ENCODE measurements around a stretch of chr10.

- CAGE, long polyA plus RNA: no peak
- RRBS: 7% methylated on average over 21 of the region's 60 CpGs
Measured at GRCh38 chr10:26438502-26439456, 638 bp downstream of the APBB1IP start.

DNA sequence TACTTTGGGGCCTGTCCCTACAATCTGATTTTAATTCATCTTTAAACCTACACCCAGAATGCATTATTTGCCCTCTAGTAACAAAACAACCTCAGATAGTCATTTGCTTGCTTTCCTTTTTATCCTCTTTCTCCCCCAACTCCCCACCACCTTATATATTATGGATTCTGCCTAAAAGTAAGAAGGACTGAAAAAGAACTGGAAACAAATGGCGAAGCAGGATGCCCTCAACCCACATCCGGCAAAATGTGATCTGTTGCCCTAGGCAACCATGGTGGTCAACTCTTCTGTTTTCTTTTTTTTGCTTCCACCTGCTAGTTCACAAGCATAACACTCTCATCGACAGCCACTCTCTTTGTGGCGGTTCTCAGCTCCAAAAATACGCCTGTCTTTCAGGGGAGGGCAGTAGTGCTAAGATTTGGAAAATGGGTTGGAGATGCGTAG, 10.5 kb downstream of the APBB1IP start:
- CAGE, long polyA plus RNA: no peak
- RRBS: no CpG with 5 or more reads among the region's 6 CpGs

DNA sequence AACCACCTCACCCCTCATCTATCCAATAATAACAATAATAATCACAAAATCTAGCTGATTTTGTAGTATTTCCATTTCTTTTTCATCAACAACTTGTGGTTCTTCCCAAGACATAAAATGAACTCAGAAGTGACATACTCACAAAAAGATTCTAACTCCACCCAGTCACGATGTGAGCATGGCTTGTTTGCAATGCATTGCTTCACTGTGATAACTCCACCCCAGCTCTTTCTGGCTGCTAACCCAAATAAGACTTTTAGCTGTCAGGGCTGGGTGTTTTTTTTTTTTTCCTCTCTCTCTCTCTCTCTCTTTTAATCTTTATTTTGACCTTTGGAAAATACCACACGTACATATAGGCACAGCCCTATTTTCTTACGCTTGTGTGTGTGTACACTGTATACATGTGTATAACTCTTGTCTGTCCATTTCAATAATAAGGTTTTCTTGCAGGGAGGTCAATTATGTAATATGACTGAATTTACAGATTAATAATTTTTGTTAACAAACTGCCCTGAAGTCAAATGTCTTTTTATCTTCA, 48.9 kb downstream of the APBB1IP start:
- CAGE, long polyA plus RNA: no peak
- RRBS: no CpG with 5 or more reads among the region's 3 CpGs

GRCh38 chr10:26696597-26697056, 874 bp upstream of the PDSS1 start:
- CAGE, long polyA plus RNA: no peak
- RRBS: 0% methylated on average over 1 of the region's 8 CpGs

- CAGE, long polyA plus RNA: no peak
- RRBS: no CpG with 5 or more reads among the region's 28 CpGs
Measured at GRCh38 chr10:26931197-26931741, 70.5 kb upstream of the ABI1 start.

DNA sequence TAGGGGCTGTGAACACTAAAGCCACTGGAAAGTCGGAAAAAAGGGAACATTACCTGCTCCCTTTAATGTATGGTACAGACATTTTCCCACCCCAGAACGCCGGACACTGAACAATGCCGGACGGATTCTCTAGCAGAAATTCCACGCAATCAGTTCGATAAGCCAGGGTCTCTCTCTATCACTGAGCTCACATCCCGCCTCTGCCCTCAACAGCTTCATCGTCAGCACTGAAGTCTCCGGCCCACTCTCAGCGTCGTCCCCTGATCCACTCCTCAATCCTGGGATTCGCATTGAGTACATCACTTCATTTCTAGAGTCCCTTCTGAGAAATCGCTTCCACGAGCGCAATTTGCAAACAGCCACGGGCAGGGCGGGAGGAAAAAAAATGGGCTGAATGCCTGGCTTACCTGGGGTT, 406 bp downstream of the YME1L1 start:
- CAGE, long polyA plus RNA: no peak
- RRBS: no CpG with 5 or more reads among the region's 18 CpGs

DNA sequence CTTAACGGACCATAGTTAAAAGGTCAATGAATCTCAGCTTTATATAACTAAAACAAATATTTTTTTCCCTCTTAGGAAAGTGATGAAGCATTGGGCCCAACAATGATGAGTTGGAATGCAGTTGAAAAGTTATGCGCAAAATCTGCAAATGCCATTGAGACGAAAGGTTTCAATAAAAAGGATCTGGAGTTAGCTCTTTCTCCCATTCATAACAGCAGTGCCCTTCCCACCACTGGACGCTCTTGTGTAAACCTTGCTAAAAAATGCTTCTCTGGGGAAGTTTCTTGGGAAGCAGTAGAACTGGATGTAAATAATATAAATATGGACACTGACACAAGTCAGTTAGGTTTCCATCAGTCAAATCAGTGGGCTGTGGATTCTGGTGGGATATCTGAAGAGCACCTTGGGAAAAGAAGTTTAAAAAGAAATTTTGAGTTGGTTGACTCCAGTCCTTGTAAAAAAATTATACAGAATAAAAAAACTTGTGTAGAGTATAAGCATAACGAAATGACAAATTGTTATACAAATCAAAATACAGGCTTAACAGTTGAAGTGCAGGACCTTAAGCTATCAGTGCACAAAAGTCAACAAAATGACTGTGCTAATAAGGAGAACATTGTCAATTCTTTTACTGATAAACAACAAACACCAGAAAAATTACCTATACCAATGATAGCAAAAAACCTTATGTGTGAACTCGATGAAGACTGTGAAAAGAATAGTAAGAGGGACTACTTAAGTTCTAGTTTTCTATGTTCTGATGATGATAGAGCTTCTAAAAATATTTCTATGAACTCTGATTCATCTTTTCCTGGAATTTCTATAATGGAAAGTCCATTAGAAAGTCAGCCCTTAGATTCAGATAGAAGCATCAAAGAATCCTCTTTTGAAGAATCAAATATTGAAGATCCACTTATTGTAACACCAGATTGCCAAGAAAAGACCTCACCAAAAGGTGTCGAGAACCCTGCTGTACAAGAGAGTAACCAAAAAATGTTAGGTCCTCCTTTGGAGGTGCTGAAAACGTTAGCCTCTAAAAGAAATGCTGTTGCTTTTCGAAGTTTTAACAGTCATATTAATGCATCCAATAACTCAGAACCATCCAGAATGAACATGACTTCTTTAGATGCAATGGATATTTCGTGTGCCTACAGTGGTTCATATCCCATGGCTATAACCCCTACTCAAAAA, 15.1 kb downstream of the MASTL start:
- CAGE, long polyA plus RNA: no peak
- RRBS: no CpG with 5 or more reads among the region's 10 CpGs

DNA sequence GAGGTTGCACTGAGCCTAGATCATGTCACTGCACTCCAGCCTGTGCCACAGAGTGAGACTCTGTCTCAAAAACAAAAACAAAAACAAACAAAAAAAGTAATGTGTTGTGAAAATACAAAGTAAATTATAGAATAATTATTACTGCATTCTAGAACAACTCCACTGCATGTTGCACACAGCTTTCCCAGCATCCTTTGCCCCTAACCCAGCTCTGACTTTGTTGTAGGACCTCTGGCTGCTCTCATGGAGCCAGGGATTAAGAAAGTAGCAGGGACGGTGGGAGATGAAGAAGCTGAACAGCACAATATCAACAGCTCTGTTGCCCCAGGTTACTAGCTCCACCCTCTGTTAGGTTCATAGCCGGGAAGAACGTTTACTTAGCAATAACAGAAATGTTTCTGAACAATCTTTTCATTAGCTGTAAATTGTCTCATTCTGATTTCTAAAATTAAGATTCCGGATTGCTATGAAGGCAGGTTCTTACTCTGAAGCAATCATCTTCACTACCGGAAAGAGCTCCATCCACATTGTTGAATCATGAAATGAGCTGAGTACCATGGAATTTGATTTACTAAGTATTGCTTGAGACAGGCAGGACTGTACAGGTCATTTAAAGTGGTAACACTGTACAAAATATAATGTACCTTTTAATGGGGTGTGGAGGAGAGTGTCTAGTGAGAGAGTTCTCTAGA, 21.1 kb upstream of the RAB18 start:
- CAGE, long polyA plus RNA: no peak
- RRBS: 0% methylated on average over 3 of the region's 5 CpGs

- CAGE, long polyA plus RNA: no peak
- RRBS: no CpG with 5 or more reads among the region's 2 CpGs
Measured at GRCh38 chr10:27524712-27525289, 20.7 kb downstream of the RAB18 start.

GRCh38 chr10:27741983-27742715, 3.5 kb downstream of the MKX start:
- CAGE, long polyA plus RNA: no peak
- RRBS: 6% methylated on average over 24 of the region's 56 CpGs

DNA sequence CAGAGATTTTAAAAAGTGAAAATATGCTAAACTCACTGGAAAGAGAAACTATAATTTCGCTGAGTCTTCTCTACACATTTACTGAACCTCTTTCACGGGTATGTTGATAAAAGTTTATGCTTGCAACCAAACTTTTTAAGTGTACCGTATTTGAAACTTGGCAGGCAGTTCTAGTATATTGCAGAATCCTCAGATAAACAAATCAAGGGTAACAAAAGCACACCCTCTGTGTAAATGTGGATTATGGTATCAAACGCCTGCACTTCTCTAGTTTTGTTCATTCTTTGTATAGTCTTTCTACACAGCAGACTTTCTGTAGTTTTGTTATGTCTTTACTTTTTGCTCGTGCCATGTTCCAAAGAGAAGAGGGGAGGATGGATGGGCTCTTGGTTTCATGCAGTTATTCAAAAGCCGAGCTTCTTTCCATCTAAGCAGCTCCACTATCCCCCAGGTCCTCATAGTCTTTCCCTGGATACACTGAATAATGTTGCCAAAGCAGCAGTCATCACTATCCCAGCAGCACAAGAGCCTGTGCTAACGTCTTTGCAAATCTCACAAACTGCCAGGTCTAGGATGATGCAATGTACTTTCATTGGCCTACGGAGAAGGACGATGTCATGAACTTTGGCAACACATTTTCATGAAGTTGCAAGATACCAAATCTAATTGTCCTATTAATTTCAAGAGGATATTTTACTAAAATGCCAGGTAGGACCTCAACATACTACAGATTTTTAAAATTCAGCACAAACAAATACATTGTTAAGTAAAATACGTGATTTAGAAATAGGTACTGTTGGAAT, 131.2 kb downstream of the MPP7 start:
- CAGE, long polyA plus RNA: no peak
- RRBS: no CpG with 5 or more reads among the region's 10 CpGs

DNA sequence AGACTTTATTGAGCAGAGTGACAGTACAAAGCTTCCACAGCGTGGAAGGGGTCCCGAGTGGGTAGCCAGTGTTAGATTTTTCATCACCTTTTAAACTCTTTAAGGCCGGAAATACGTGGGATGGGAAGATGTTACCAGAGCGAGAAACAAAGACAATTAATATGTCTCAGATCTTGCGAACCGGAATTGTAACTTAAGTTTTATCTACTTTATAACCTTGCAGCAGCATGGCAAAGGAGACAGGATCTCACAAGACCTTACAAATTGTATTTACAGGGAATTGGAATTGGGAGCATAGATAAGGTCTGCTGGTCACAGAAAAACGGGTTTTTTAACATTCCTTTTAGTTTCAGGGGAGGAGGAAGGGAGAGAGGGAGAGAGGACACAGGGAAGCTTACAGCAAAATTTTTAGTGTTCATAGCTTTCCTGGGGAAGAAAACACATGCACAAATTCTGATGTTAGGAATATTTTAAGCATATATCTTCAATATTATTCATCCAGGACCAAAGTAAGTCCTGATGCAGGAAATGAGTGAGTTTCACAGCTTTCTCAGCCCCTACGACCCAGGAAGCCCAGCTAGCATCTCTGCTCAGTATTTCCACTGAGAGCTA, 32.7 kb upstream of the WAC start:
- CAGE, long polyA plus RNA: no peak
- RRBS: 16% methylated on average over 3 of the region's 9 CpGs

DNA sequence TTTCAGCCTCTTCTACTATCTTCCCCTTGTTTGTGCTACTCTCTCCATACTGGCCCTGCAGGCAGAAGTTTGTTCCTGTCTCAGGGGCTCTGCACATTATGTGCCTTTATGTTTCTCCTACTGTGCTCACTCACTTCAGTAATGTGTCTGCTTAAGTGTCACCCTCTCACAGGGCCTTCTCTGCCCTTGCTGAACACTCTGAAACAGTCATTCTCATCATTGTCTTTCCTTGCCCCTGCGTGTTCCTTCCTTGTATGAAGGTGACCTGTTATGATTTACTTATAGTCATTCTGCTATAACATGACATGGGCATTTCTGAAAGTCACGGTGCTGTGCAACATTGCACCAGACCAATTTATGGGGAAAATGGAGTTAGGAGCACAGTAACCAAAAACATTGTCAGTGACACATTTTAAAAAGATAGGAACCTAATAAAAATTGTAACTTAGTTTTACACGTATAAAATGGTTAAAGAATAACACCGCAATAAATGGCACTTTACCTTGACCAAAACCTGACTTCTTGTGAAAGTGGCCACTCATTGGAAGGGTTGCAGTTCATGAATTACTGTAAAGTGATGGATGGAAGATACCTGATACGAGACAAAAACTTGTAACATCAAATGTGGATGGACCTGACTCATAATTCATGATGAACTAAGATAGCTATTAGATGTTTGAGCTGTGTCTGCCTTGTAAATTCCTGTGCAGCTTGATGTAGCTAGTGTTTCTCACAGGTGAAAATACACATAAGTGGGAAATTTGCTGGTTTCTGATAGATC, 9.3 kb downstream of the WAC start:
- CAGE, long polyA plus RNA: no peak
- RRBS: no CpG with 5 or more reads among the region's 5 CpGs

DNA sequence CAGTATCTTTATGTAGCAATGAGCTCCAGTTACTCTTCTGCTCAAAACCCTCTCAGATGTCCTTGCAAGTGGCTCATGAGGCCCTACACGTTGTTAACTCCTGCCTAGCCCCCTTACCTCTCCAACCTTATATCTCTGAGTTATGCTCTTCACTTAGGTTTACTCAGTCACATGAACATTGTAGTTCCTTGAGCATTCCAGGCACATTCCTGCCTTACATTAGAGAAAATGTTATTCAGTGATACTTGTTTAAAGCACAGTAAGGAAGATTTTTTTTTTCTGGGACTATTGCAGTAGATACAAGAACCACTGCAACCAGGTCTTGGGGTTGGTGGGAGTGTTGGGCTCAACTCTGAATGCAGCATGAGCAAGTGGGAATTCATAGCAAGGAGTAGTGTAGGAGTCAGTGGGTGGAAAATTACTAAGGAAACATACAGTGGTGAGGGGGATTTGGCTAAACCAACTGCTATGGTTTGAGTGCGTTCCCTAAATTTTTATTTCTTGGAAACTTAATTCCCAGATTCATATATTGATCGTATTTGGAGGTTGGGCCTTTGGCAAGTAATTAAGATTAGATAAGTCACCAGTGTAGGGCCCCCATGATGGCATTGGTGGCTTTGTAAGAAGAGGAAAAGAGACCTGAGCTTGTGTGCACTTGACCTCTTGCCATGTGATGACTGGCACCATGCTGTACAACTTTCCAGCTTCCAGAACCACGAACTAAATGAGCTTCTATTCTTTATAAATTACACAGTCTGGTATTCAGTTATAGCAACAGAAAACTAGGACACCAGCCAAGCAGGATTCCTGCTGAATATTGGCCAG, 22.5 kb downstream of the WAC start:
- CAGE, long polyA plus RNA: no peak
- RRBS: no CpG with 5 or more reads among the region's 4 CpGs

DNA sequence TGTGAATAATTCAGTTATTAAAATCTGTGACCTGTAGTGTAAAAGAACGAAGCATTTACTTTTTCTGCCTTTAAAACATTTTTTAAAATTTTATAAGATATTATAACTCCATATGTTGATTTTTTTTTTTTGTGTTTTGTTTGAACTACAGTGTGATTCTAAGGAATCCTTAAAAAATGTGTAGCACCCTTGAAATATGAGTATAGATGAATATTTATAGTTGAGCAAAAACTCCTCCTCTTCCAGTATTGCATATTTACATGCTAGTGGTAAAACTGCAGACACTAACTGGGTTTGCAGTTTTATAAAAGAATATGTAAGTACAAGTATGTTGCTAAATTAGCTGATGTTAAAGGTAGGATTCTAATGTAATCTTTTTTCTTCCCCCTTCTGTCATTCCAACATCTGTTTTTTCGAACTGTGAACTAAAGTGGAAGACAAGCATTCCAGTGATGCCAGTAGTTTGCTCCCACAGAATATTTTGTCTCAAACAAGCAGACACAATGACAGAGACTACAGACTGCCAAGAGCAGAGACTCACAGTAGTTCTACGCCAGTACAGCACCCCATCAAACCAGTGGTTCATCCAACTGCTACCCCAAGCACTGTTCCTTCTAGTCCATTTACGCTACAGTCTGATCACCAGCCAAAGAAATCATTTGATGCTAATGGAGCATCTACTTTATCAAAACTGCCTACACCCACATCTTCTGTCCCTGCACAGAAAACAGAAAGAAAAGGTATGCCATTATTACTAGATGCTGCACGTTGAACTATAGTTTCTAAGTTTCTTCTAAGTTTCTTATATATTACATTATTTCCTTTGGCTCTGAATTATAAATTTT, 62.6 kb downstream of the WAC start:
- CAGE, long polyA plus RNA: no peak
- RRBS: no CpG with 5 or more reads among the region's 5 CpGs

- CAGE, long polyA plus RNA: no peak
- RRBS: no CpG with 5 or more reads among the region's 5 CpGs
Measured at GRCh38 chr10:28620245-28620956, 56.9 kb upstream of the BAMBI start.

- CAGE, long polyA plus RNA: no peak
- RRBS: no CpG with 5 or more reads among the region's 14 CpGs
Measured at GRCh38 chr10:28681954-28682593, 4.8 kb downstream of the BAMBI start.

DNA sequence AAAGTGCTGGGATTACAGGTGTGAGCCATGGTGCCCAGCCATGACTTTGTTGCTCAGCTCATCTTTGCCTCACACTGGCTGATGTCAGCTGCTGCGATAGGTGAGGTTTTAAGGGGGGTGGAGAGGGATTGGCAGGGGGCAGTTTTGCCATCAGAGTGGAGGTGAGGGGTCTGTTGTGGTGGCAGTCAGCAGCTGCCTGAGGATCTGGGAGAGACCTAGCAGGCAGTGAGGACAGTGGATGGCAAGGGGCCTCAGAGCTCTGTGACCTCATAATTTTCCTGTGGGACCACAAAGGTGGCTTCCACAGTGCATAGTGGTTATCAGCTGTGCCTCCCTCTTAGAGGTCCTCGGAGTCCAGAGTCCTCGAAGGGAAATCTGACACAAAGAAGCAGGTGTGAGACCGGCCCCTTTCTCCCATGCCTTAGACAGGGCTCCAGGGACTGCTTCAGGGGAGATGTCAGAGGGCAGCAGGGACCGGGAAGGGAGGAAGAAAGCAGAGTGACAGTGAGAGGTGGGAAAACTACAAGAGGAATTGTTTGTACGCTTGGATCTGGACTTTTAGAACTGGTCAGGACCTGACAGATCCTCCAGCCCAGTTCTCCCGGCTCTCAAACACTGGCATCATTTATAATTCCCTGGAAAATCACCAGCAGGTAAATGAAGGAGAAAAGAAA, 66.2 kb downstream of the BAMBI start:
- CAGE, long polyA plus RNA: no peak
- RRBS: 23% methylated on average over 2 of the region's 7 CpGs

DNA sequence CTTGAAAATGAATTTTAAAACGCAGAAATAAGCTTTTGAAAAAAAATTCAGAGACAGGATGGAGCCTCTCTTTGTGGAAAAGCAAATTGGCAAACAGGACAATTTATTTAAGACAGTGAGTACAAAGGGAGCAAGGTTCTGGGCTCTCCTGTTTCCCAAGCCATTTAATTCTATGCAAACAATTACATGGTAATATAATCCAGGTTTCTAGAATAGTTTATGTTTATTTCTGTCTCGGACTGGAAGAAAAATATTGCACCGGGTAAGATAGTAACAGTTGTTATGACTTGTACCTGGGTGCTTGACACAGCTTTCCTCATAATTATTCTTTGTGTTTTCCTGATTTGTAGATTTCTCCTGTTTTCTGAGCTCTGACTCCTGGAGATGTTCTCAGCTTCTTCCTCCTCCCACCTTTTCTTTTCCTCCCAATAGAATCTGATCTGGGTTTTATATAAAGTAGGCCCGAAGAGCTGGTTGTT, 263.2 kb downstream of the BAMBI start:
- CAGE, long polyA plus RNA: no peak
- RRBS: no CpG with 5 or more reads among the region's 4 CpGs

DNA sequence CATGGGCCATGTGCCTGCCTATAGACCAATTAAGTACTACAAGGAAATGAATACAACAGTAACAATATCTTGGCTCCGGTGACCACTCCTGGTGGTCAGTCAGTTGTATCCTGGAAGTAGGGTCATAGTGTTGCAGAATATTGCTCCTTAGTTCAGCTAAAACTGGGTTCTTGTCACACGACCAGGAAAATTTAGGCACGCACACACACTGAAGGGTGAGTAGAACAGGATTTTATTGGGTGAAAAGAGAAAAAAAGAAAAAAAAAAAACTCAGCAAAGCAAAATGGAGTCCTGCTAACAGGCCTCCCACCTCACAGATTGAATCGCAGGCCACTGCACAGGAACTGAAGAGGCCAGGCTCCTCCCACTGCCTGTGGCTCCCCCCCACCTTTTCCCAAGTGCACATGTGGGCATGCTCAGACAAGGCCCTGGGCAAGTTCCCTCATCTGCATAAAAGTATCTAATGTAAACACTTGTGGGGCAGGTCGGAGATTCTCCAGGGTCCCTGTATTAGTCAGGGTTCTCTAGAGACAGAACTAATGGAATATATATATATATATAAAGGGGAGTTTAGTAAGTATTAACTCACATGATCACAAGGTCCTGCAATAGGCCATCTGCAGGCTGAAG, 155.2 kb downstream of the LYZL1 start:
- CAGE, long polyA plus RNA: no peak
- RRBS: no CpG with 5 or more reads among the region's 5 CpGs

Measured in mammary epithelial cell (primary cell).